Placental epithelial cell (primary cell): Measurements from ENCODE around the genes EFCAB13, SP2, PRR15L and SNX11.

GRCh38 chr17:47230391-47231450, 21.6 kb downstream of the MYL4 start:
- CAGE, long polyA plus RNA: no peak

- CAGE, long polyA plus RNA: no peak
These were observed 32.5 kb downstream of the ITGB3 start for GRCh38 chr17:47286032-47286613.

DNA sequence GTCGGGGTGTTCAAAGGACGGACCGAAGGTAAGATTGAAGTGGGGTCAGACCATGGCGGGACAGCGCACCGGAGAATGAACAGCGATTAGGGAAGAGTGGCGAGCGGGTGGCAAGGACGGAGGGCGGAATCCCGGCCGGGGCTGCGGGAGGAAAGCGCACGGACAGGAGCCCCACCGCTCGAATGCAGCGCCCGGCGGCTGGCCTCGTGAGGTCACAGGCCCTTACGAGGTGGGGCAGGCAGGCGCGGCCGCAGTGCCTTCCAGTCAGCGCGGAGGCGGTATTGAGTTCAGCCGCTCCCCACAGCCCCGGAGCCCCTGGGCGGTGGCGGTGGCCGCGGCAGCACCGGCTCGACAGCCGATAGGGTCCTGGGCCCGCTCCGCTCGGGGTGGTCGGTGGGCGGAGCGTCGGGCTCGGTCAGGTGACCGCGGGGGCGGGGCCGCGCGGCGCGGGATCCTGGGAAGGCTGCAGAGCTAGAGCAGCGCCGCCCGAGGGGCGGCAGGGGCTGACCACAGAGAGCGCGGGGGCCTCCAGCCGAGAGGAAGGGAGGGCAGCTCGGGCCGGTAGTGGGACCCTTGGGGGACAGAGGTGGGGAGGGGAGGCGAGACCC, at the start of gene EFCAB13:
Gene EFCAB13 (plus strand): TSS at position 442 of the 608 bp plus-strand sequence.
- CAGE, long polyA plus RNA: no peak

GRCh38 chr17:47324122-47325331, 772 bp downstream of the EFCAB13 start:
- CAGE, long polyA plus RNA: no peak

DNA sequence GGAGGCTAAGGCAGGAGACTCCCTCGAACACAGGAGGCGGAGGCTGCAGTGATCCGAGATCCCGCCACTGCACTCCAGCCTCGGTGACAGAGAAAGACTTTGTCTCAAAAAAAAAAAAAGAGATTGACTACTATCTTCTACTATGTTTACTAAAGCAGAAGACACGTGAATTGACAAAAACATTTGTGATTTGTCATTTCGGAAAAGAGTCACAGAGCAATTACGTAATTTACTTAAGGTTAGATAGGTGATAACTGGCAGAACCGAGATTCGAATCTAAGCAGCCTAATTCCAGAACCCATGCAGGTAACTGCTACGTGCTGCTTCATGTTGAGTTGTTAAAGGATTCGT, 37.7 kb upstream of the NPEPPS start:
- CAGE, long polyA plus RNA: no peak

DNA sequence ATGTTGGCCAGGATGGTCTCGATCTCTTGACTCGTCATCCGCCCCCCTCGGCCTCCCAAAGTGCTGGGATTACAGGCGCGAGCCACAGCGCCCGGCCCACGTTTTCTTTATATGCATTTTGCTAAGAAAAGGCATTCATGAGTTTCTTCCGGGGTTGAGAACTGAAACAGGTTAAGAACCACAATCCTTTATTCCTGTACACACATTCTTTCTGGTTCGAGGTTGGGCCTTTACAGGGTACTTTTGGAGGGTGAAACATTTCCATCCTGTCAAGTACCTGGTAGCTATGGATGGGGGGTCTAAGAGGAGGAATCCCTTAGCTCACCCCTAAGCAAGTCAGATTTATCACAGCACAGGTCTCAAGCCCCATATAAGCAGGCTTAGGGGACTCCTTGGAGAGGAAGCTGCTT, 1.1 kb upstream of the KPNB1 start:
- CAGE, long polyA plus RNA: no peak

DNA sequence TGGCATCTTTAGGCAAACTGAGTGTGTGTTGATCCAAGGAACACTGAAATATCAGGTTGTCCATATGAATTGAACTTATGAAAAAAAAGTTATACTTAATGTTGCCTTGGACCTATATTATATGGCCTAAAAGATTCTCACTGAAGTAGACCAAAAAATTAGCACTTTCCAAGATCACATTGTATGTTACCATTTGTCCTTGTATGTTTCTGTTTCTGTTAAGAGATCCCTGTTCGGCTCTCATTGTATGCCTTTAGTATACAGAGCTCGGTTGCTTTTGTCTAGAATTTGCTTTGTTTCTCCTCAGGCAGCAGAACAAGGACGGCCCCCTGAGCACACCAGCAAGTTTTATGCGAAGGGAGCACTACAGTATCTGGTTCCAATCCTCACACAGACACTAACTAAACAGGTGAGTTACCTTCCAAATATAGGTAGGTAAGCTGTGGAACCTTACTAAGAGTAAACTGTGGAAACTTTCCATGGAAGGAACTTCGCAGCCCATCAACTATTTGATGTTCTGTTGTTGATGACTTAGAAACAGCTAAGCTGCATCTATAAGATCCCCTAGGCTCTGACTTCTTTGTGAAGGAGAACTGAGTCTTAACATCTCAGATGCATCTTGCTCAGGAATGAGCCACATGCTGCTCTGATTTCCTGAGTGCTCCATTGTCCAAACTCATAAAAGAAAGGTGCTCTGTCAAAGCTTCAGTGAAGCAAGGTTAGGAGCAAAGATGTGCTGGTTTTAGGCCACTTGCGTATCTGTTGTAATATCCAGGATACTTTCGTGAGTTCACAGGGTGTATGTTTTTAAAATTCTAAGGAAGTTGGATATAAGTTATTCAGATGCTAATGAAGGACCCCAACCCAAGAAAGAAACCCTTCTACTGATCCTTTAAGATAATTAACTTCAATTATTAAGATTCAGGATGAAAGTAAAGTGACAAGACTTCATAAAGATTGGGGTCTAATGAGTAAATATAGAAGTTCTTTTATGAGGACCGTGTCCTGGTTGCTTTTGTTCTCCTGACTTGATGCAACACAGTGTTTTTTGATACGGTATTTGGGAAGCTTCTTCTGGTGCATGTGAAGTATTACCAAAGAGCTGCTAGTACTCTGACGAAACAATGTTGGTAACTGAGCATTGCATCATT, 15.4 kb downstream of the KPNB1 start:
- CAGE, long polyA plus RNA: no peak

DNA sequence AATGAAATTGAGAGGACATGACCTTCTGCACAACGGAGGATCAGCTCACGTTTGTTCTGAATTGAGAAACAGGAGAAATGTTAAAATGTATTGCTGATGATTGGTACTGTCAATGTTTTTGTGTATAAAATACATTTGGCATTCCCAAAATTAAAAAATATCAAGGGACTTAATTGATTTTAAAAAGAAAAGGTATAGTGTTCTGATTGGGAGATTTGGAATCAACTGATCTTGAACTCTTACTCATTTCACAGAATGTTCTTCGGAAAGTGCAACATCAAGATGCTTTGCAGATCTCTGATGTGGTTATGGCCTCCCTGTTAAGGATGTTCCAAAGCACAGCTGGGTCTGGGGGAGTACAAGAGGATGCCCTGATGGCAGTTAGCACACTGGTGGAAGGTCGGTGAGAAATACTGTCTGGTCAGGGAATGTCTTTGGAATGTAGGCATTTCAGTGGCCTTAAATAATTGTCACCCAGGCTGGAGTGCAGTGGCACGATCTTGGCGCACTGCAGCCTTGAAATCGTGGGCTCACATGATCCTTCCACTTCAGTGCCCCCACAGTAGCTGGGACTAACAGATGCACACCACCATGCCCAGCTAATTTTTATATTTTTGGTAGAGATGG, 19.5 kb upstream of the TBKBP1 start:
- CAGE, long polyA plus RNA: no peak

GRCh38 chr17:47696597-47697206, 2.7 kb downstream of the TBKBP1 start:
- CAGE, long polyA plus RNA: no peak

DNA sequence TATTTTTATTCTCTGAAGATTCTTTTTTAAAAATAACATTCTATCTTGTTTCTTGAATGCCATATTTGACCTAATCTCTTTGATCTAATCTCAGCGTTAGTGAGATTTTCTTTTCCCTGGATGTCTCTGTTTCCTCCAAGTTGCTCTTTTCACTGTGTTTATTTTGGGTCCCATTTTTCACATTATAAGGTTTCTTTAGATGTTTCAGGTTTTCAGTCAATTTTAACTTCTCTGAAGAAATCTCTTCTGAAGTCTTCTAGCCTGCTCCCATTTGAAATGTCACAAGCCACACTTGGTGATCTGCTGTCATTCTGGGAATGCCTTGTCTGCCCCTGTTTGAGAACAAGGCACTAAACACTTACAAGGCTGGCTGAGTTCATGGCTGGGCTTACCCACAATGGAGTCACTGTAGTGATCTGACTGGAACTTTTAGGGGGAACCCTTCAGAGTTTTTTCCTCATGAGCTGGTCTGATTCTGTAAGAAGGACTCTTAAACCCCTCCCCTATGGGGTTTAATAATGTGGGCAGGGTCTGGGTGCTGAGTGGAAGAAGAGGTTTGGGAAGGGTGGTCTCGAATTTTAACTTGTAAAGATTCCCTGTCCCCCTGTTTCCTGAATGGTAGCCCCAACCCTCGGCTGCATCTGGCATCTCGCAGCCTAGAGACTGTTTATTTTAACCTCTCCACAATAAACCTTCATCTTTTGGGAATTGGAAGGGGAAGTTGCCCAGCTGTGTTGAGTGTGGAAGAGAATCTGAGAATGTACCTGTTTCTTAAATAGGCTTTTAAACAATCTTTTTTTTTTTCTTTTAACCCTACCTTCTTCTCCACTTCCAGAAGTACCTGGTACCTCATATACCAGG, 30.6 kb downstream of the OSBPL7 start:
- CAGE, long polyA plus RNA: no peak

GRCh38 chr17:47829804-47830018, 1.6 kb downstream of the MRPL10 start:
- CAGE, long polyA plus RNA: no peak

- CAGE, long polyA plus RNA: no peak
These were observed 3.1 kb upstream of the SCRN2 start for GRCh38 chr17:47844096-47844722.

DNA sequence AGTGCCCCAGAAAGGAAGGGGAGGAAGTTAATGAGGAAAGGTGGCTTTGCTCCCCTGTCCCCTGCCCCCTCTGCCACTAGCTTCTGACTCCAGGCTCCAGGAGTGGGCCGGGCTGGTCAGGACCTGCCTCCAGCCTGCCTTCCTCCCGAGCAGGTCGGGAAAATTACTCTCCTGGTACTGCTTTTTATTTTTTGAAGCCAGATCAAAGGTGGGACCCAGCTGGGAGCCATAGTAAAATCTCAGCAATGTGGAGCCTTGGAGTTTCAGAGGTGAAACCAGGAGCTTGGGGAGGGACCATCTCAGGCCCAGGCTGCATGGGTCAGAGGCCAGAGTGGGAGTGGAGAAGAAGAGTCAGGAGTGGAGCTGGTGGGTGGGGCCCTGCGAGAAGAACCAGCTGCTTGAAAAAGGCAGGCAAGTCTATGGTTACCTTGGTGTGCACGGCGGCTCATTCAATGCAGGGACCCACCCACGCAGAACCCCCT, 10.4 kb upstream of the SP2 start:
- CAGE, long polyA plus RNA: no peak

DNA sequence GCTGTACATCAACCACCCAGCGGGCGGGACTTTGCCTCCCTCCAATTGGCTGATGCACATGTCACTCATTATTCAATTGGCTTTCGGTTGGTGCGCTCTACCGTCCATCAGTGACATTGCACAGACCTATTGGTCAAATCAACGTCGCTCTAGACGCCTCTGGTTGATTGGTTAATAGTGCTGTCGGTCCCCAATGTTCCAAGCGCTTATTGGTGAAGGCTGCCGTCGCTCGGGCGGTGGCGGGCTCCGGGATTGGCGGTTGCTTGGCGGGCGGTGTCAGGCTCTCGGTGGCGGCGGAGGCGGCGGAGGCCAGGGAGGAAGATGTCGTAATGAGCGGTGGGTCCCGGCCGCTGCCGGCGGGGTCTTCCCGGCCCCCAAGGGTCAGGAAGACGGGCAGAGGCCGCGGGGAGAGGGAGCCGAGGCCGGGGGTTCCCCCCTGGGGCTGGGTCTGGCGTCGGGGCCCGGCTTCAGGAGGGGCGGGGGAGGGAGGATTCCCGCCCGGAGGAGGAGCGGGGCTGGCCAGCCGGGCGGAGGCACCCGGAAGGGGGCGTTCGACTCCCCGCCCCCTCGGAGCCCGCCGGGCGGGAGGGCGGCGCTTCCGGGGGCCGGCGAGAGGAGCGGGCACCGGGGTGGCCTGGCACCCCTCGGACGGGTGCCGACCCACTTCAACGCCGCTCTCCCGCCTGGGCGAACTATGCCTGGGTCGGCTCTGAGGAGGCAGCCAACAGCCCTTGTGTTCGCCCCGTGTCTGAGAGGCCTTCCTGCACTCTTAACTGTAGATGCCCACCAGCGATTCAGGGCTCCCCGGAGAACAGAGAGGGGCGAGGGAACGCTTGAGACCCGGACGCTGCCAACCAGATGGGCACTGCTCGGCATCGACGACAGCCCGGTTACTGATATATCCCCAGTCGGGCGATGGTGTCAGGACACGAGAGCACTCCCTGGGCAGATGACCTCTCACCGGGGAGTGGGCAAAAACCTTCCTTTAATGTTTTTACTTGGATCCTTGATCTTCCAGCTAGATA, at the start of gene SP2:
Gene SP2 (plus strand): TSS at position 279 of the 1,025 bp plus-strand sequence.
- CAGE, long polyA plus RNA: no peak

GRCh38 chr17:47946109-47946551, 4.8 kb downstream of the PNPO start:
- CAGE, long polyA plus RNA: no peak

DNA sequence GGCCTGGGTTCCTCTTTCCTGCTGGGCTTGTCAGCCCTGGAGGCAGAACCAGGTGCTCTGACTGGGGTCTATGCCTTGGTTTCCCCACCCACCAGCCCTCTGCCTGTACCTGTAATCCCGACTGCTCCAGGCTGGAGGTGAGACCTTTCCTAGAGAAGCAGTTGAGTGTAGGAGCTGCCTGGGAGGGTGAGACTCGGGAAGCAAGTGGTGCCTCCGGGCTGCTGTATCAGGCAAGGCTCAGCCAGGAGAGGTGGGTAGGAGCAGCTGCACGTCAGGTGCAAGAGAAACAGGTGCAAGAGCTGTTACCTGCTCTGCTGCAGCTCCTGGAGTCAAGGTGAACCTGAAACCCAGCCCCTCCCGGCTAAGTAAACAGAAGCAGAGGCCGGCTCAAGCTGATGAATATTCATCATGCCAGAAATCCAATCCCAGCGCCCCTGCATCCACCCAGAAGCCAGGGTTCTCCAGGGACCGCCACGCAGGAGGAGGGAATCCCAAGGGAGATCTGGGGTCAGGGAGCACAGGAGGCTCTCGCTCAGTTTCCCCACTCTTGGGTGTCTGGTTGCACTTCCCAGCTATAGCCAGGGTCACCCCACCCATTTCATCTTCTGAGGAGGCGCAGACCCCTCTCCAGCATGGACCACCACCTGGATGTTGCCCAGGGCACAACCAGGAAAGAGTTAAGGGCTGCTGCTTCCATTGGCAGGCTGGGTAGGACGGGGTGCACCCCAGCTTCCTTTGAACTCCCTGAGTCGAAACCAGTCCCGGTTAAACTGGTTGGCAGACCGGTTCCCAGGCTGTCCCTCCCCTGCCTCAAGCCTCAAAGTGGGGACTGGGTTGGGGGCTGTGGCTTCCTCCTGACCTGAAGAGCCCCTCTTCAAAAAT, at the start of gene PRR15L:
Gene PRR15L (minus strand): TSS at position 336 of the 882 bp plus-strand sequence.
- CAGE, long polyA plus RNA: no peak

GRCh38 chr17:48036629-48037076, 944 bp downstream of the COPZ2 start:
- CAGE, long polyA plus RNA: no peak

GRCh38 chr17:48045315-48046177, 2.6 kb upstream of the NFE2L1 start:
- CAGE, long polyA plus RNA: no peak

DNA sequence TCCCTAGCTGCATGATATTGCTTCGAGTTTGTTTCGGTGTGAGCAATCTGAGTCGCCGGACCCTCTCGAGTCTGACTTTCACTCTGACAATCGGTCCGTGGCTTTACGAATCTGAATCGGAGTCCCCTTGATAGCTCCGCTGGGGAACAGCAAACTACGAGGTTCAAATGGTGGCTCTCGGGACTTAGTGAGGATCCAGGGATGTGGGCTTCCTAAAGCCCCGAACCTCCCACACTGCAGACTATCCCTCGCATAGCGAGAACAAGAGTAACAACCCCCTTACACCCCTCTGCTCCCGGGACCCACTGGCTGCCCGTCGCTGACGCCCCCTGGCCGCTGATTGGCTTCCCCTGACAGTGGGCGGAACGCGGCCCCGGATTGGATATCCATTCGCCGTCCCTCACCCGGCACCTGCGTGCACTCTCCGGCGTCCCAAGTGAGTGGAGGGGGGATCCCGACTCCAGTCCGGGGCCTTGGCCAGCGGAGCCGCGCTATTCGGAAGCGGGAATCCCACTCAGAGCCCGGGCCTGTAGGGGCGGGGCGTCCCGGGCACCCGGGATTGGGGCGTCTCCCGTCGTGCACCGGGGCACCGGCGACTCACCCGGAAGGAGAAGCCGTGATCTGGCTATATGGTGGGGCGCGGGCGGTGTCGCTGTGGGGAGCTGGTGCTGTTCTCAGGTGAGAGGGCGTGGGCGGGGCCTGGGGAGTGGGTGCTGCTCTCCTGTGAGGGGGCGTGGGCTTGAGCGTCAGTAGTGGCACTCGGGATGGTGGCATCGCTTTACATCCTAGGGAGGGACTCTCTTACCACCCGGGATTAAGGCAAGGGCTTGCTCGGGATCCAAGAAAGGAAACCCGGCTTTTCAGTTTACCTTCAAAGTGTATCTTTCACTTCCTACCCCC, at the start of gene SNX11:
Gene SNX11 (plus strand): TSS at position 606 of the 900 bp plus-strand sequence.
- CAGE, long polyA plus RNA: no peak

- CAGE, long polyA plus RNA: no peak
These were observed 14.6 kb downstream of the SNX11 start for GRCh38 chr17:48121840-48122844.